Suprapubic skin (tissue), 4 donors: Measurements from ENCODE around the genes SLC25A30 and SIAH3.

- PRO-cap = no peak
- RAMPAGE, long total RNA, 4 experiments = no peak in any of the 4 experiments
Observed at GRCh38 chr13:44155585-44155998, 5.5 kb downstream of the SMIM2 start.

- PRO-cap = no peak
- RAMPAGE, long total RNA, 4 experiments = no peak in any of the 4 experiments
Observed at GRCh38 chr13:44155999-44156476, 5.0 kb downstream of the SMIM2 start.

DNA sequence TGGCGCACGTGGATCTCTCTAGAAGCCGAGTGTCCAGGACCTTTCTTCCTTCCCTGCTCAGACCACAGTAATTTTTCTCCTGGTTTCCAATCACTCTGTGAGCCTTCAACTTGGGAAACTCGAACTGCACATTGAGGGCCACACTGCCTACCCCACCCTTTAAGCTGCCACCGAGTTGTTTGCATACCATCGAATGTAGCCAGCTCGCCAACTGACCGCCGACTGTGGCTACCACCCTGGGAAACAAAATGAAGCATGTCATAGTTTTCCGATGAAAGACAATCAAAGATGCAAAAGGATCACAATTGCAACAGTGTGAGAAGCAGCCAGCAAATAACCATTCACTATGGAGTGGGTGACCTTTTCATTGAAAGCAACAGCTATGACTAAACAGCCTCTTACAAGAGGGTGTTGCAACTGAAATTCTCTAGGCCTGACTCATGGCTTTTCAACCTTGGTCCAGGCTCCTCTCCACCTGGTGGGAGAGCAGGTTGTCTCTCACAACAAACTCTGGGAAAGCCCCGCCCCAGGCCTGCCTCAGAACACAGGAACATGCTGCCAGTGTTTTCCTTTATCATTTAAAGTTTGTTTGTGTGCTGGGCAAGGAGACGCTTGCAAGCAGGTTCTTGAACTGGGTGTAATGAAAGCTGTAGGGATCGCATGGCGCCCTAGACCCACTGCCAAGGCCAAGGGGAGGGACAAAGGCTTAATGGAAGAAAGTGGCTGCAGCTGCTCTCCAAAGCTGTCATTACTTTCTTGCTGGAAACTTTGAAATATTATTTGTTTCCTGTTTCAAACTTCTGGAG lies 70.9 kb upstream of the SMIM2 start:
- PRO-cap = no peak
- RAMPAGE, long total RNA, 4 experiments = no peak in any of the 4 experiments

DNA sequence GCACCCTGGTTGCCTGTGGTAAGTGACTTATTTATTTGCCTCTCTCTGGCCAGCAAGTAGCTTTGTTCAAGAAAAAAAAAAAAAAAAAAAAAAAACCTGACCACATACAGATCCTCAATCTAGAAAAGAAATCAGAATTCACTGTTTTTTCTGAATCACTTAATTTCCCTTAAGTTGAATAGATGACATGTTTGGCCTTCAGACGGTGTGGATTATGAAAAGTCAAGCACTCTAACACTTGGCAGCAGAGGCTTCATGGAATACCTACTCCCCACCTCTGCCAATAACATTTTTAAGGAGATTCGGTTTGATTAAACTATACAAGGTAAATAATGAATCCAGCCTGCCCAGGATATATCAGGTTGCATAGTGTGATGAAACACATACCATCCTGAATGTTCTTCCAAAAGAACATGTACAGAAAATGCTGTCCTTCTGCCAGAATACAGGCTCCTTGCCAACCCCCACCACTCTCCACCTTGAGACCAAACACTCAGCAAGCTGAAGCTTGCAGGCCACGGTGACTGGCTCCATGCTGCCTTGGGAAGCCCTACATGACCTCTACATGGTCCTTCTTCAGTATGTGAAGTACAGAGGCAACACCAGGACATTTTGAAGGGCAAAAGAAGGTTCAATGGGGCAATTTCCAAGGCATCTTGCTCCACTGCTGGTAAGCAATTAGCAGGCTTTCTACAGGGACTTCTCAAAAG lies 62.7 kb upstream of the SERP2 start:
- PRO-cap = no peak
- RAMPAGE, long total RNA, 4 experiments = no peak in any of the 4 experiments

DNA sequence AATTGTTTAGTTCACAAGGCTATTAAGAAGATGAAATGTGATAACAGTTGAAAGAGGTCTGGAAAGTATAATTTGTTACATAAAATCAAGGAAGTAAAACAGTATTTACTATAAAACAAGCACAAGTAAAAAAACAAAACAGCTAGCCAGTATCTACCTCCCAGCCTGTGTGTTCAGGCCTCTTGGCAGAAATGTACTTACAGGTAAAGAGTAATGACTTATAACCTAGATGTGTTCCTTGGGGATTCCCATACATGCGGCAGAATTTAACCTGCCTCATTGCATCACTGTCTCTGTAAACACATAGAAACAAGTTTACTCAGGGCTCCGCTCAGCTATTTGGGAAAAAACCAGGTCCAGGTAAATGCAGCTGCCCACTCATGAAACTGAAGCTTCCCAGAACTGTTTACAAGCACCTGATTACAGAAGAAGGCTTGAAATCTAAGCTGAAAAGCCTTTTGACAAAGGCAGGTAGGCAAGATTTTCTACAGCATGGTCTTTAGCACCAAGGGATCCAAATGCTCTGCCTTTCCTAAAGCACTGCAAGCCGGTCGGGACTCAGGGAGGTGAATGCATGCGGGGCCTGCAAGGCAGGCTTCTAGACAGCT lies 50.7 kb upstream of the SERP2 start:
- PRO-cap = no peak
- RAMPAGE, long total RNA, 4 experiments = no peak in any of the 4 experiments

DNA sequence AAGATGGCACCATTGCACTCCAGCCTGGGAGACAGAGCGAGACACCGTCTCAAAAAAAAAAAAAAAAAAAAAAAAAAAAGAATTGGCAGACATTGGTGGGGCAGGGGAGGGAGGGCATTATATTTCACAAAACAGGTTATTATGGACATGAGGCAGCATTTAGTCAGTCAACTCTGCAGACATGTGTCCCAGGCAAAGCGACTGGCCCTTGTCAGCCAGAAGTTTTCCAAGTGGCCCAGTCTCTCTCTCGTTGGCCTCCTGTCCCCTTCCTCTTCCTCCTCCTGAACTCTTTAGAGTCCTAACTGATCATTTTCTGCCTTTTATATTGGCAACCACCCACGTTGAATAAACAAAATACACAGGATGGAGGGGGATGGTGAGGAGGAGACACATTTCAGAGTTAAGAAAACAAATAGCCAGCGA lies 11.5 kb upstream of the SERP2 start:
- PRO-cap = no peak
- RAMPAGE, long total RNA, 4 experiments = no peak in any of the 4 experiments

- PRO-cap = no peak
- RAMPAGE, long total RNA, 4 experiments = no peak in any of the 4 experiments
Observed at GRCh38 chr13:44572941-44573498, 3.1 kb downstream of the TSC22D1 start.

GRCh38 chr13:44734354-44734893 lies 158.3 kb upstream of the TSC22D1 start:
- PRO-cap = no peak
- RAMPAGE, long total RNA, 4 experiments = no peak in any of the 4 experiments

GRCh38 chr13:44745262-44745730 lies 169.2 kb upstream of the TSC22D1 start:
- PRO-cap = no peak
- RAMPAGE, long total RNA, 4 experiments = no peak in any of the 4 experiments

DNA sequence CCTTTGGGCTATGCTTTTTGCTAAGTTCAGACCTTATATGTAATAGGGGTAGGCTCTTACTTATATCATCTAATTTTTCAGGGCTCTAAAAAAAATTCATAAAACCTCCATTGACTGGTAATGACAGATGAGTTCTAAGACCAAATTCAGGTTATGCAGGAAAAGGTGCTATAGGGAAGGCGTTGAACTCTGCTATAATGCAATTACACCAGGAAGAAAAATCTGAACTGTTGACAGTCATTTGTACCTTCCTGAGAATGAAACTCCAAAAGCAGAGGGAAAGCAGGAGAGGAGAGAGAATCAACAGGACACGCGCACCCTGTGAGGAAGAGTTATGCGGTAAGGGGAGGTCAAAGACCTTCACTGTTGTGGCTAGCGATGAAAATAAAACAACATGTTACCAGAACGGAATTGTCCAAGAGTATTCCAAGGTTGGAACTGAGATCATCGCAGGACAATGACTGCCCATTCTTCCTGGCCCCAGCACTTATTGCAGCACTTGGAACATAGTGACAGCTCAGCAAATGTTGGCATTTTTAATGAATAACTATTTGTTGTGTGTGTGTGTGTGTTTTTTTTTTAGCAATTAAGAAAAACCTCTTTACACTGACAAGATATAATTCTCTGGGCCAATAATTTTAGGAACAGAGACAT lies 176.0 kb upstream of the TSC22D1 start:
- PRO-cap = no peak
- RAMPAGE, long total RNA, 4 experiments = no peak in any of the 4 experiments

GRCh38 chr13:44849034-44849862 lies 140.0 kb downstream of the NUFIP1 start:
- PRO-cap = unidirectional peak, plus-strand start at chr13:44849248
- RAMPAGE, long total RNA, 4 experiments = no peak in any of the 4 experiments

GRCh38 chr13:44918878-44919203 lies 70.4 kb downstream of the NUFIP1 start:
- PRO-cap = no peak
- RAMPAGE, long total RNA, 4 experiments = no peak in any of the 4 experiments

GRCh38 chr13:45337471-45337765 lies 3.6 kb downstream of the TPT1 start:
- PRO-cap = no peak
- RAMPAGE, long total RNA, 4 experiments = no peak in any of the 4 experiments

DNA sequence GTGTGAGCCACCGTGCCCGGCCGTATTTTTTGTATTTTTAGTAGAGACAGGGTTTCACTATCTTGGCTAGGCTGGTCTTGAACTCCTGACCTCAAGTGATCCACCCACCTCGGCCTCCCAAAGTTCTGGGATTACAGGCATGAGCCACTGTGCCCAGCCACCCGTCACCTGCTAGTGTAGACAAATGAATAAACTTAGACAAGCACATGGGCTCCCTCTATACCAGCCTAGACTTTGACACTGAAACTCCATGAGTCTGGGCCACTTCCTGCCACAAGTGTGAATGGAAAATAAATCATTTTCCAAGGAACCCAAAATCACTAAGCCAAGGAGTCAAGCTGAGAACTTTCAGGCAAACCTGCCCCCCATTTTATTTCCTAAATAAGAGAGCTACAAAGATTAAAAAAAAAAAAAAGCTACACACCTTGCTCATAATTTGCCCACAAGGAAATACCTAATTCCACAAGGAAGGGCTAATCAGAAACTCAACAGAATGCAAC lies 27.1 kb upstream of the TPT1 start:
- PRO-cap = no peak
- RAMPAGE, long total RNA, 4 experiments = no peak in any of the 4 experiments

- PRO-cap = unidirectional peak, plus-strand start at chr13:45417968; bidirectional peak, plus-strand start at chr13:45418506, minus-strand start at chr13:45418342
- RAMPAGE, long total RNA, 4 experiments = start-site peak on the minus strand in 4 of 4 experiments, at chr13:45418336-45418424 at its widest, 14 to 93 reads per replicate
Observed at GRCh38 chr13:45417515-45418639, at the start of gene SLC25A30. Gene SLC25A30, minus strand, starts transcription at chr13:45418373.

DNA sequence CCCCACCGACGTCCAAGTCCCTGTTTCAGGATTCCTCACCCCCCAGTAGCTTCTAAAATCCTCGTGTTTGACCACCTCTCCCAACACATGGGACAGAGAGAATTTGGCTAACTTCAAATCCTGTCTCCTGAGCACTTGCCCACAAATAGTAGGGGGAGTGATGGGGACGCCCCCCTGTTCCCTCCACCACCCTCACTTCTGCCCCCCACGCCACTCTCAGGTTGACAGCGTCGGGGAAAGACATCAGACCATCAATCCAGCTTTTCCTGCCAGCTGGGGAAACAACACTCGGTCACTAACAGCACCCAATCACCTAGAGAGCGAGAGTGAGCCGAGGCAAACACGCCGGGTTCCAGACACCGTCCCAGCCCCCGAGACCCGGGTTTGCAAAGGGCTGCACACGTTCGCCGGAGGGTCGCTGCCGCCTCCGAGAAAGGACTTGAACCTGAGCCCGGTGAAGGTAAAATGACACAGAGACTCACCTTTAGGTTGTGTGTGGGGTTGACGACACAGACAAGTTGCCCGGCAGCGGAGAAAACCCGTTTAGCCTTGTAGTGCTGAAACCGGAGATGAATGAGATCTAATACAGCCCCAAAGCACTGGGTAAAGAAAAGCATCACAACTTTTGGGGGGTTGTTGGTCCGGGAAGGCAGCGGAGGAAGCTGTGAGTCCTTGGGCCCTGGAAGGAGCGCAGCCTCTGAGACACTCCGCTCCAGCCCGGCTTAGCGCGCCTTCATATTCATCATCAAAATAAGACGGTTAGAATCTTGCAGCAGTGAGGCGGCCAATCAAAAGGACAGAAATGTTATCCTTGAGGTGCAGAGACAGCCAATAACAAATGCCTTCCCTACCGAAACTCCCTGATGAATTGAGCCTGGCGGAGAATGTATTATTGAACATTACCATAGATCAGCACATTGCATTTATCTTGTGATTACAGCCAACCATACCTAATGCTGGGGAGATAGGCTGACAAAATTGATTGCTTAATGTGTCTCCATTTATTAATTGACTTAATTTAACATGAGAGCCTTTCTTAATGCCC lies at the start of gene SIAH3:
Gene SIAH3, minus strand, starts transcription at position 741 of the 1,045 bp plus-strand sequence.
- PRO-cap = no peak
- RAMPAGE, long total RNA, 4 experiments = no peak in any of the 4 experiments

- PRO-cap = no peak
- RAMPAGE, long total RNA, 4 experiments = start-site peak on the minus strand in 1 of 4 experiments, at chr13:45988816-45988922 at its widest, 75 reads per replicate
Observed at GRCh38 chr13:45988747-45989056, 63.8 kb downstream of the ZC3H13 start.

GRCh38 chr13:46094462-46094880 lies 10.4 kb downstream of the CPB2 start:
- PRO-cap = no peak
- RAMPAGE, long total RNA, 4 experiments = no peak in any of the 4 experiments

DNA sequence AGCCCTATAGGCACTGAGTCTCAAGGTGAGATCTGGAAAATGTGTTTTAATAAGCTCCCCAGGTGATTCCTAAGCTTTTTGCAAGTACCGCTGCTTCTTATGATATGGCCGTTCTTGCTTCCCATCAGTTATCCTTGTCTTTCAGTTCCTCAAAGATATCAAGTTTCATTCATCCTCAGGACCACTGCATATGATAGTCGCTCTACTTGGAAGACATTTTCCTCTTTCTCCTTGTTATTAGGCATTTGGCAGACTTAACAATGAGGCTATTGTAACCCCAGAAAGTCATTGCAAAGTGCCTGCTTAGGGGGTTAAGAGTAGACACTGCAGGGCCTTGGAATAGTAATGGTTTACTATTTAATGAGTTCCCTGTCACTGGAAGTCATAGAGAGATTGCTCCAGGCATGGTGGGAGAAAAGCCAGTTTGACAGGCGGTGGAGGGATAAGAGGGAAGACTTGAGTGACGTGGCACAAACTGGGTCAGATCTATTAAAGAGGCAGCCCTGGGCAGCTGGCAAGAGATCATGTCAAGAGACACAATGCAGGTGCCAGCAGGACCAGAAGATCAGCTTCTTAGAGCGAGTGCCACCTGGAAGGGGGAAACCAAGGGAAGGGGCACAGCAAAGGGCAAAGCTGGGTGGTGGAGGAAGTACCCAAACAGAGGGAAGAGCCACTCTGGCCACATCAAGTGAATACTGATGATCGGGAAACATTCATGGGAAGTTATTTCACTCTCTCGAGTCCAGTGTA lies 16.8 kb upstream of the CPB2 start:
- PRO-cap = no peak
- RAMPAGE, long total RNA, 4 experiments = no peak in any of the 4 experiments

DNA sequence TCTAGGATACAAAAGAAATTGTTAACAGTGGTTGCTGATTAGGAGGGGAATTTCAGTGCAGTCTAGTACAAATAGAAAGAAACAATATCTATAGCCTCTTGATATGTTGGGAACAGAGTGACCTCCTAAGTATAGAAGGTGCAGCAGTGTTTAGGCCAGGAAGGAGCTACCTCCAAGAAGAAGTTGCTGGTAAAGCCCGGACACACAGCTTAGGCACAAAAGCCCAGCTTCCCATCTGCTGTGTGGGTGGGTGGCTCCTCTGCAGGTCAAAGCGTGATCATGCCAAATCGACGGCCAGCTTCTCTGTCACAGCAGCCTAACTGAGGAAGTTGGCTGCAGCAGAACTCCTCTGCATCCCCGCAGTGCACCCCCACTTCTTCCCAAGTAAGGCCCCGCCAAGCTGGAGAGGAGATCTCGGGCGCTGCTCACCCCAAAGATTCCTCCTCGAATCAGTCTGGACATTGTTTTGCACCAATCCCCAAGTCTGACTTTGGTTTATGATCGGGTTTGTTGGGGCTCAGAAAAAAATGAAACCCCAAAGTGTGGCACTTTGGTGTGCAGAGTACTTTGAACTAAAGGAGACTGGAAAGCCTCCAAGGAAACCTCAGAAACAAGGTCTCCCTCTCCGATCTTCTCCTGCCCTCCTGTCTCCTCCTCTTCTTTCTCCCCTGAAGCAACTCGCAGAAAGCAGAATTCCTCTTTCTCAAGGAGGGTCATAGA lies 19.7 kb upstream of the CPB2 start:
- PRO-cap = no peak
- RAMPAGE, long total RNA, 4 experiments = no peak in any of the 4 experiments